Vein endothelial cell (primary cell): Measurements from ENCODE around the genes DEFB131A and ZNF518B.

GRCh38 chr4:9444237-9444659, at the start of gene DEFB131A:
Gene DEFB131A, plus strand, starts transcription at chr4:9444414.
- CAGE, long polyA plus RNA: no peak

- CAGE, long polyA plus RNA: no peak
Observed at GRCh38 chr4:9947371-9948141, 73.7 kb downstream of the SLC2A9 start.

- CAGE, long polyA plus RNA: no peak
Observed at GRCh38 chr4:9996721-9996990, 24.6 kb downstream of the SLC2A9 start.

DNA sequence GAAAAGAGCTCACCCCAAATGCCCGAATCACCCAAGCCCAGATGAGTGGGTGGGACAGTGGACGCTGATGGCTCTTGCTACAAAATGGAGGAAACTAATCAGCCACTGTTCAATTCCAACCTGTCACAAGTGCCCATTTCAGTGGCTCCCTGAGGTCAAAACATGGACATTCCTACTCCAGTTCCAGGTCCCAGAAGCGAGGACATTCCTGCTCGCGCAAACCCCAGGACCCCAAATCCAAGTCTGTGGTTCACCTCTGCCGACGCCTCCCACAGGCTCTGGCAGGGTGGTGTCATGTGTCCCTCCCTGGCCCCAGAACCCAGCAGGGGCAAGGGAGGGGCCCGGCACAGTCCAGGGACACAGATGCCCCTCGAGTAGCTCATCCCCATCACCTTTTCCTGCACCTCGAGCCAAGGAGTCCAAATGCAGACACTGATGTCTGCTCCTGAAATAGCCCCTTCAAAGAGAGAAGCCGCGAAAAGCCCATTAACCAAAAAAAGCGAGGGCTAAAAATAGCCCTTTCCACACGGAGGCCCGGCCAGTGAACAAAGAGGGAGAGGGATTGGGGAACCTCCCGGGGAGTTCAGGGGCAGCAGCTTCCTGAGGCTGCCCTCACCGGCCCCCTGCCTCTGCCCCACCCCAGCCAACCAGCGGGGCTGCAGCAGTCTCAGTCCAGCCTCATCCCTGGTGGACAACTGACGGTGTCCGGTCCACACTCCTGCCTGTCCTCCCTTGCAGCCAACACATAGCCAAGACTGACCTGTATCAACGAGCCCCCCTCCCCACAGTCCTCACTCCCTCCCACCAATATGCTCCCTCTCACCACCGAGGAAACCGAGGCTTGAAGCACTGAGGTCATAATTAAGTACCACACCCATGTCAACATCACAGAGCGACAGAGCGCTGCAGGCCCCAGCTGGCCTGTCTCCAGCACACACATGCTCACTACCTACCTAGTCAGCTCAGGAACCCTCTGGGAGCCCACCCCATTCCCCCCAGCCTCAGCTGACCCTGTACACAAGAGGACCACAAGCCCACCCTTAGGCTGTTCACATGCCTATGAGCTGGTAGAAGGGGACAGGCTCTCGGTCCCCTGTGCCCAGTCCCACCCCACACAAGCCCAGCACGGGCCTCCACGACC, 24.0 kb downstream of the WDR1 start:
- CAGE, long polyA plus RNA: no peak

DNA sequence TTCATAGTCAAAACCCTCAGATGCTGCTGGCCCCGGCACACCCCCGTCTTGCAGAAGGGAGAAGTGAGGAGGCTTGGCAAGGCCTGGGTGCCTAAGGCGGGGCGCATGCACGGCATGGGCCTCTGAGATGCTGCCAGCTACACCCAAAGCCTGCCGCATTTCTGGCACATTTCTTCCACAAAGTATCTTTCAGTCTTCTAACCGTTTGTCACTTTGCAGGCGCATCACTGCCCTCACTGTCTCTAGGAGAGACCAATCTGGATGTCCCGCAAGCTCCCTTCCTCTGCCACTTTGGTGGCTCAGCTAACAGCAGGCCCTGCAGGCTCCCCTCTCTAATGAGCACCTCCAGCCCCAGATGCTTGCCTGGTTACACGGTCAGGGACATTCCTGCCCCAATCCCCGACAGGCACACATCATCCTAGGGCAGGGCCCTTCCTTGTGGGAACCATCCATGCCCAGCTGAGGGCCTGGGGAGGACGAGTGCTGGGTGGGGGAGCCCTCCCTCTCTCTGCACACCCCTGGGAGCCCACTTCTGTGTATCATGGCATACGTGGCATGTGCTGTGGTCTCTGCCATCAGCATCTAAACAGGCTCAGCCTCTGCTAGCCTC, 19.4 kb downstream of the WDR1 start:
- CAGE, long polyA plus RNA: no peak

DNA sequence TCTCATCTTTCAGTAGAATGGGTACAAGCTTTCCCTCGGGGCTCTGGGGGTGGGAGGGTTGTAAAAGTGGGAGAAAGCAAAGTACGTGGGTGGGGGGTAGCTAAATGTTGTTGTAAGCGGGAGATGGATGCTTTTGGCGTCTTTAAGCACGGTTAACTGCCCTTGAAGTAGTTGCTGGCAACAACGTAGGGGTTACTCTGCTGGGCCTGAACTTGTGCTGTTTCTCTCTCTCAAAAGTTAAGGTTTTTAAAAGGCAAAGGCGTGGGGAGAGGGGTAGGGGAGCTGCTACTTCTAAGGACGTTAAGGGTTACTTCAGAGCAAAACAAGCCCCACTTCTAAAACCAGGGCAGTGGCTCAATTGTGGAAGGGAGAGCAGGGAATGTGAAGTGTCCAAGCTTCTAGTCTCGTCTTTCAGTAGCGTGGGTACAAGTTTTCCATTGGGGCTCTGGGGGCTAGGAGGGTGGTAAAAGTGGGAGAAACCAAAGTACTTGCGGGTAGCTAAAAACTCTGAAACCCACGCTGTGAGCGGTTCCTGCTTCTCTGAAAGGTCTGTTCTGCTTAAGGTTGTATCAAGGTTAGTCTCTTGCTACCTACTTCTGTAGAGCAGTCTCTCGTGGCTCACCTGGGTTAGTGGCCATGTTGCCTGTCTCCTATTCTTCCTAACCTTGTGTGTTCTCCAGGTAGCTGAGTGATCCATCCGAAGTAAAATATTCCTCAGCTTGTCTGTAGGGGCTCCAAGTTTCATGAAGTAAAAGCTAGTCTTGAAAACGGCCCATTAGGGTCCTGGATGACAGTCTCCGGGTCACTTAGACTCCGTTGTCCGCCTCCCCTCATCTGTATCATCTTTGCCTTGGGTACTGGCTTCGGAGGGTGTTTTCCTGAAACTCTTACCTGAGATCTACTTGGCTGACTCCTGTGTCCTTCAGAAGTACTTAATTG, 1.7 kb upstream of the WDR1 start:
- CAGE, long polyA plus RNA: no peak

DNA sequence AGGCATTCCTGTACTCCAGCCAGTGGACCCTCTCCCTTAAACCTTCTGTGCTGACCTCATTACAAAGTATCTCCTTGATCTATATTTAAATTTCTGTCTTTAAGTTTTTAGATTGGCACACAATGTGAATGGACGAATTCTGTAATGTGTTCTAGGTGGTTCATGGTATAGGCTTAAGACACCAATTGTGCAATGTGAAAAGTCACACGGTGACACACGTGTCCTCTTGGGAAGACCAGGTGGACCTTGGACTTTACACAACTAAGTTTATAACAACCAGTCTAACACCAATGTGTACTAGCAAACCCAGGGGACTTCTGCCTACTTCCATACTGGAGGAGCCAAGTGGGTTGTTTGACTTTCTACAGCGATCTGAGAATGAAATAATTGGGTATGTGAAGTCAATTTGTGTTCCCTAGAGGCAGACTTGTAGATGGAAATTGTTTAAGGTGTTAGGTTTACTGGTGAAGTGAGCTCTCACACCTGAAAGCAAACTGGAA, 45.7 kb upstream of the WDR1 start:
- CAGE, long polyA plus RNA: no peak

DNA sequence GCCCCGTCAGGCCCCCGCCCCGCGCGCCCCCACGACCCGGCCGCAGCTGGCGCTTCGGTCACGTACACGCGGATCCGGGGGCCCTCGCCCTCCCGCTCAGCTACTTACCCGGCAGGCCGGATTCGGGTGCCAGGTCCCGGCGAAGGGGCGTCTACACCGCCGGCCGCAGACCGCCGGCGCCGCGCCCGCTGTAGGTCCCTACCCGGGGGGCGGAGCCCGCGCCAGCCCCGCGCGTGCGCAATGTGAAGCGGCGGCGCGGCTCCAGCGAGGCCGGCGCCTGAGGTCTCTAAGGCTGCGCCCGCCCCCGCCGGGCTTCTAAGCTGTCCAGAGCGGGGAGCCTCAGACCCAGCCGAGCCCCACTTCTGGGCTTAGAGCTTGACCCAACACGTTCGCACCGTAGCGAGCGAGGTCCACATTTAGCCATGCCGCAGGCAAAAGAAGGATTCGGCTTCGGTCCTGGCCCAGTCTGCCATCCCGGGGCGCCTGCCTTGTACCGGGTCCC, at the start of gene ZNF518B:
TSS of gene ZNF518B (minus strand) at position 218 of the 502 bp plus-strand sequence.
- CAGE, long polyA plus RNA: no peak

DNA sequence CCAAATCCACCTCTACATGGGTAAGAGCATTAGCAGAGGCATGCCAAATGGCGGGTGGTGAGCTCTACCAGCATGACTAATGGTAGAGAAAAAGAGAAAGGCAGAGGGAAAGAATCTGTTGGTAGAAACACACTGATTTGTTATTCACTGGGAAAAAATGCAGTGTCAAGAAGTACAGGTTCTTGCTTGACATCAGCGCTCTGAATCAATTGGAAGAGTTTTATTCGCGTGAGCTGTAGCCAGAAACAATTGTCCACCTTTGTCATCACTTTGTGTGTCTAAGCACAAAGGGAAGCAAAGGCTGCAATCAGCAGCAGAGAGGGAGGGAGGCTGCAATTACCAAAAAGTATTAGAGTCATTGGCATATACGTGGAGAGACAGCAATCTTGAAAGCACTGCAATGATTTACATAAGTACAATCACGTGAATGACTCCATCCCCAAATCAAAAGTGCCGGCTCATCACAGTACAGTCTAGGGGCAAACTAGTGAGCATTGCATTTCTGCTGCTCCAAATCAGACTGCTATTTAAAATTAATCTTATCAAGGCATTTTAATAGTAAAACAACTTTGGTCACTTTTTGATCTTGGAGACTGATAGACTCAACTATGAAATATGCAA, 67.8 kb upstream of the HS3ST1 start:
- CAGE, long polyA plus RNA: no peak

DNA sequence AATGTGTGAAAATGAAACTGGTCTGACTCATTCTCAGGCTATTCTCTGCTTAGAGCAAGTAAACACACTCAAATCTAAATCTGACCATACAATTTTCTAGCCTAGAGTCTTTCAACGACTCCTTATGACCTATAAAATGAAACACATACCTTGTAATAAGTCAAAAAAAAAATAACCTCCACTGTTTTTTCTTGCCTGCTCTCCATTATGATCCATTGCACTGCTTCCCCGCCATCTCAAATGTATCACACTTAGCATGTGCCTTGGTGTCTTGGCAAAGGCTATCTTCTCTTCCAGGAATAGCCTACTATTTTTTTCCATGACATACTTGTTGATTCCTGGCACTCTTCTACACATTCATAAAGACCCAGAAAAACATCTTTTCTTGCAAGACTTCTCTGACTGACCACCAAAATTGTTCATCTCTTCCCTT, 965.1 kb upstream of the HS3ST1 start:
- CAGE, long polyA plus RNA: no peak

GRCh38 chr4:13368231-13368761, 115.8 kb downstream of the RAB28 start:
- CAGE, long polyA plus RNA: no peak

- CAGE, long polyA plus RNA: no peak
Observed at GRCh38 chr4:13603681-13604629, 23.6 kb downstream of the BOD1L1 start.

DNA sequence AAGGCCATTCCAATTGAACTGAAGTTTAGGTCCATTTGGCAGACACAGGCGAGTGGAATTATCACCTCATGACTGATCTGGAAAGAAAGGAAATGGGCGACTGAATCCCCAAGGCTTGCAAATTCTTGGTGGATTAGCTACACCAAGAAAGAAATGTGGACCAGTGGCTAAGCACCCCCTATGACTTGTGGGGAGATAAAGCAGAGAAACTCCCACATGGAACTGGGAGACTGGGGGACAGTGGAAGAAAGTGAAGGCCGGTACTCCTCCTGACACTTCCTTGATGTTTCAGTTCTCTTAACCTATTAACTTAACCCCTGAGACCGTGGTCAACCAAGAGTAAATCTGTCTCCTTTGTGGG, 402.9 kb upstream of the BOD1L1 start:
- CAGE, long polyA plus RNA: no peak

DNA sequence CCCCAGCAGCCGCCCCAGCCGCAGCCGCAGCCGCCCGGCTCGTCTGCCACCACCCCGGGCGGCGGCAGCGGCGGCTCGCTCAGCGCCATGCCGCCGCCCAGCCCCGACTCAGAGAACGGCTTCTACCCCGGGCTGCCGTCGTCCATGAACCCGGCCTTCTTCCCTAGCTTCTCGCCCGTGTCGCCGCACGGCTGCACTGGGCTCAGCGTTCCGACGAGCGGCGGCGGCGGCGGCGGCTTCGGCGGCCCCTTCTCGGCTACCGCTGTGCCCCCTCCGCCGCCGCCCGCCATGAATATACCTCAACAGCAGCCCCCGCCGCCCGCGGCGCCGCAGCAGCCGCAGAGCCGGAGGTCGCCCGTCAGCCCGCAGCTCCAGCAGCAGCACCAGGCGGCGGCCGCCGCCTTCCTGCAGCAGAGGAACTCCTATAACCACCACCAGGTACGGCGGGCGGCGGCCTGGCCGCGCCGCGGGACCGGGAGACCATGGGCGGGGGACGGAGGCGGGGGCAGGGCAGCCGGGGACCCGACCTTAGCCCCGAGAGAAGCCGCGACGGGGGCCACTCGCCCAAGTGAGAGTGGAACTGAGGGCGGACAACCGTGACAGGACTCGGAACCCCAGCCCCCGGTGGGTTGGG, 1.7 kb downstream of the CPEB2 start:
- CAGE, long polyA plus RNA: no peak

DNA sequence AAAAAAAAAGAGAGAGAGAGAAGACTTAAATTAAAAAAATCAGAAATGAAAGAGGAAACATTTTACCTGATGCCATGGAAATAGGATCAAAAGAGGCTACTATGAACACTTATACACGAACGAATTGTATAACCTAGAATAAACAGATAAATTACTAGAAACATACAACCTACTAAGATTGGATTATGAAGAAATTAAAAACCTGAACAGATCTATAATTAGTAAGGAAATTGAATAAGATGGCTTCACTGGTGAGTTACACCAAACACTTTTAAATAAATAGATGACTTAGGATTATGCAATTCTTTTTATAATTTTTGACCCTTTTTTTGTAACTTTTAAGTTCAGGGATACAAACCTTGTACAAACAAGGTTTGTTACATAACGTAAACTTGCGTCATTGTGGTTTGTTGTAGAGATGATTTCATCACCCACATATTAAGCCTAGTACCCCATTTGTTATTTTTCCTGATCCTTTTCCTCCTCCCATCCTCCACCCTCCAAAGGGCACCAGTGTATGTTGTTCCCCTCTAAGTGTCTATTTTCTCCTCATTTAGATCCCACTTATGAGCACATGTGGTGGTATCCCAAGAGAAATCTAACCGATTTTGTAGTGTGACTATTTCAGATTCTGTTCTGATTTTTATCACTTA, 75.6 kb downstream of the CPEB2 start:
- CAGE, long polyA plus RNA: no peak

DNA sequence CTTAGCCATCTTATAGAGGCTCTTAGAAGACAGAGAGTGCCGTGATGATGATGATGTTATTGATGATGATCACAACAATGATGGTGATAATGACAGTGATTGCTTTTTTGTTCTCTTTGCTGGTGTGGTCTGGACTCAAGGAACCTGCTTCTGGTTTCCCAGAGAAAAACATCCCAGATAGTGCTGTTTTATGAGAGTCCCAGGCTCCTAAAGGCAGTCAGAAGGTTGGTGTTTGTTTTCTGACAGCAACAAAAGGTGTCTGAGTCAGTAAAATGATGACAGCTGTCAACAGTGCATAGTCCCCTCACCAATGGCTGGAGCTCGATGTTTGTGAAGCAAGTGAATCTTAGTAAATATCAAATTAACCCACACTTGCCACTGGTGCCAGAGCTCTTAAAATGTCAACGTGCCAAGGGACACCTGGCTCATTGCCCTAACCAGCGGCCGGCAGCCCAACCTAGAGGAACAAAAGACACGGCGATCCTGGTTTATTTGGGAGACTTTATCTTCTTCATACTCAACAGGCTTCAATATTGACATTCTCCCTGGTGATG, 143.3 kb downstream of the CPEB2 start:
- CAGE, long polyA plus RNA: no peak

- CAGE, long polyA plus RNA: no peak
Observed at GRCh38 chr4:15167724-15168187, 165.5 kb downstream of the CPEB2 start.

- CAGE, long polyA plus RNA: no peak
Observed at GRCh38 chr4:15205495-15205905, 203.2 kb downstream of the CPEB2 start.

- CAGE, long polyA plus RNA: no peak
Observed at GRCh38 chr4:15435573-15436140, 7.8 kb downstream of the C1QTNF7 start.

DNA sequence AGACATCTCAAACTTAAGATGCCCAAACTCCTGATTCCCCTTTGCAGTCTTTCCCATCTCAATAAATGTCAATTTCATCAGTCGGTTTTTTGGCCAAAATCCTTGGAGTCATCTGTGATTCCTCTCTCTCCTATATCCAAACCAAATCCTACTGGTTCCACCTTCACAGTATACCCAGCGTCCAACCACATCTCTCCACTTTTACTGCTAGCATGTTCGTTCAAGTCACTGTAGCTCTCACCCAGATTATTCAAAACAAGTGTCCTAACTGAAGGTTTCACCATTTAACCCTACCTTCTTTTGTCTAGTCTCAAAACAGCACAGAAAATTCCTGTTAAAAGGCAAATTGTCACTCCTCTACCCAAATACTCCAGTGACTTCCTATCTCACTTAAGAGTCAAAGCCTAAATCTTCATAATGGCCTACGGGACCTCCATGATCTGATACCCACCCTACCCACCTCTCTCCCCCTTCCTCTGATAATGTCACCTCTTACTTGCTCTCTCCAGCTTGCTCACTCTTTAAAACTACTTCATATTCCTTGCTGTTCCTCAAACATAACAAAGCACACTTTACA, 61.5 kb downstream of the FBXL5 start:
- CAGE, long polyA plus RNA: no peak